HT1080 (cell line): ENCODE measurements around the genes FSTL5, TMA16 and PALLD.

GRCh38 chr4:160365238-160365446 is 1262.3 kb downstream of the RAPGEF2 start:
RAMPAGE:
- cytosol, long total RNA = no peak
- long total RNA = no peak
- nucleus, long total RNA = no peak

DNA sequence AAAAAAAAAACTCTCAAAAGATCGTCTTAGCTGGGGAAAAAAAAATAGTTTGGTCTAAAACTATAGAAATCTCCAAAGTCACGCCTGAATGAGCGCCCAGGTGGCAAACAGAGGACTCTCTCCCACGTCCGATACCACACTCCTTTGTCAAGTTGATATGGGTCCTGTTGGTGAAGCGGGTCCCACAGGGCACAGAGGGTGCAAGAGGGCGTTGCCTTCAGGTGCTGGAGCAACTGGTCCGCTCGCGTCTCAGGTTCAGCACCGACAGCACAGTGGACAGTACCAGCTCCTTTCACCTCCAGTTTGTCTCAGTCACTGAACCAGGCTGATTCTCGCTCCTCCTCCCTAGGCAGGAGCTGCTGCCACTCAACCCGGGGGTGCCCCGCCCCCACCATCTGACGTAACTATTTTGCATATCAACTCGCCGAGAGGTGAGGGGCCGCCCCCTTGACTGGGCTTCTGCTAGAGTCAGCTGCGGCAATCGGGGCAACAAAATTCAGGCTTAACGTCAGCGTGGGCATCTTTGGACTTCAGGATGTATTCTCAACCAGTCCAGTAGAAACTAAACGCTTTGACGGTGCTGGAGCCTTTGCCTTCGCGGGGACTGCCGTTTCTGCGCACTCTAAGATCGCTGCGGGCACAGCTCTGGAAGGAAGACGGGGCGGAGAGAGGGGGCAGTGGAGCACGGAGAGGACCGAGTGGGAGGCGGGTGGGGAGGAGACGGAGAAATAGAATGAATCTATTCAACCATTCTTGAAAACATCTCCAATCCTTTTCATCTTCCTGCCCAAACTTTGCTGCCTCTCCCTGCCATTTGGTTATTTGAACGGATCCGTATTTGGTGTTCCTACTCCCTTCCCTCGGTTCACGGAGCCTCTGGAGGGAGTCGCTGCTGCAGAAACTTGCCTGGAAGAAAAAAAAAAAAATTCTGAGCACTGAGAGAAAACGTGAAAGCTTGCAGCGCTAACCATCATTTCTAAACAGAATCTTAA is at the start of gene FSTL5:
Gene FSTL5 (minus strand): TSS at position 317 of the 992 bp plus-strand sequence.
RAMPAGE:
- cytosol, long total RNA = no peak
- long total RNA = no peak
- nucleus, long total RNA = no peak

DNA sequence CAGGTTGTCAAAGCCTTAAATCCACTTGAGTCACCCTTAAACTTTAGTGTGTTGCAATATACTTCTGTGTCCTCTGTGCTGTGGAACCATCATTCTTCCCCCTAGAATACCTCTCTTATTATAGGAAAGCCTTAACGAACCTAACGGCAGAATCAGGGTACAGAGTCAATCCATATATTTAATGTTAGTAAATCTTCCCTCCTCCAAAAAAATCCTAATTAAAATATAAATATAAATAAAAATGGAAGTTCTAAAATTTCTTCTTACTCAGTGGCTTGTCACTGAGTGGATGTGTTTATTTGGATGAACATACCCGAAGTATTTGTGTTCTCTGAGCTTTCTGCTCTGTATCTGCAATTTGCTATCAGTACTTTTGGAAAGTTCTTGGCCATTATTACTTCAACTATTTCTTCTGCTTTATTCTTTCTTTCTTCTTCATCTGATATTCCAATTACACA is 19.3 kb upstream of the NAF1 start:
RAMPAGE:
- cytosol, long total RNA = no peak
- long total RNA = no peak
- nucleus, long total RNA = no peak

GRCh38 chr4:163494343-163495510 is at the start of gene TMA16:
Gene TMA16 (plus strand): TSS chr4:163494690.
RAMPAGE:
- cytosol, long total RNA = start-site peak on the plus strand at chr4:163494664-163494745, 1,931 and 2,999 reads in 2 replicates
- long total RNA = start-site peak on the plus strand at chr4:163494665-163494717, 762 reads
- nucleus, long total RNA = start-site peak on the plus strand at chr4:163494664-163494745, 1,131 and 311 reads in 2 replicates

DNA sequence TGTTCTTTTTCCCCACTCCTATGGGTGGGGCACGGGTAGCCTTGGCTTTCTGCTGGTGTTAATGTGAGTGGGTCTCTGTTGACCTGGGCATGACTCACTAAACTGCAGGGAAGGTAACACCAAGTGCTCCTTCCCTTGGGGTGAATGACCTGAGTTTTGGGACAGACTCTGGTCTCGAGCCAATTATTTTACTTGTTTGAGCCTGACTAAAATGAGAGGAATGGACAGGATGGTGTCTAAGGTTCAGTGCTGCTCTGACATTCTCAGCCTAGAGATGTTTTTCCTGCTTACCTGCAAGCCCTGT is 14.6 kb downstream of the KLHL2 start:
RAMPAGE:
- cytosol, long total RNA = no peak
- long total RNA = no peak
- nucleus, long total RNA = no peak

DNA sequence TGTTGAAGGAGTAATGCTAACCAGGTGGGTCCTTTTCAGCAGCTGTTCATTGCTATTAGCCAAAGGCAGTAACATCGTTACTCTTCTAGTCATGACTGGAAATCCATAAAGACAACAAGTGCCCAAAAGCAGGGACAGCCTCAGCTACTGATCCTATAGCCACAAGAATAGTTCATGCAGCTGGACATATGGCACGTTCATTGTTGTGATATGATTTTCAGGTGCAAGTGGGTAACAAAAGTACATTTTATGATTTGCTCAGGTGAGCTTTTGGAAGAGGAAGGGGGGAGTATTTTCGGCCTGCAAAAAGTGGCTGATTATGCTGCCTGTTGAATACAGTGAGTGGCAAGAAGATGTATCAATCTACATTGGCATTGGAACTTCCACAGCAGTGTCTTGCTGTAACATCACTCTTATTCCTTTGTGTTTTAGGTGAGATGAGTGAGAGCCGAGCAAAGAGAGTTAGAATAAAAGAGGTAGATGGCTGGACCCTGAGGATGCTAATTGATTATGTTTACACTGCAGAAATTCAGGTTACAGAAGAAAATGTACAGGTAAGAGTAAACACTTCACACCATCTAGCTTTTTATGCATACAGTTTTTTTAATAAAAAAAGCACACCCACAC is 31.1 kb downstream of the KLHL2 start:
RAMPAGE:
- cytosol, long total RNA = no peak
- long total RNA = no peak
- nucleus, long total RNA = no peak

RAMPAGE:
- cytosol, long total RNA = no peak
- long total RNA = no peak
- nucleus, long total RNA = no peak
These were observed 32.5 kb downstream of the GK3 start for GRCh38 chr4:165246575-165247833.

DNA sequence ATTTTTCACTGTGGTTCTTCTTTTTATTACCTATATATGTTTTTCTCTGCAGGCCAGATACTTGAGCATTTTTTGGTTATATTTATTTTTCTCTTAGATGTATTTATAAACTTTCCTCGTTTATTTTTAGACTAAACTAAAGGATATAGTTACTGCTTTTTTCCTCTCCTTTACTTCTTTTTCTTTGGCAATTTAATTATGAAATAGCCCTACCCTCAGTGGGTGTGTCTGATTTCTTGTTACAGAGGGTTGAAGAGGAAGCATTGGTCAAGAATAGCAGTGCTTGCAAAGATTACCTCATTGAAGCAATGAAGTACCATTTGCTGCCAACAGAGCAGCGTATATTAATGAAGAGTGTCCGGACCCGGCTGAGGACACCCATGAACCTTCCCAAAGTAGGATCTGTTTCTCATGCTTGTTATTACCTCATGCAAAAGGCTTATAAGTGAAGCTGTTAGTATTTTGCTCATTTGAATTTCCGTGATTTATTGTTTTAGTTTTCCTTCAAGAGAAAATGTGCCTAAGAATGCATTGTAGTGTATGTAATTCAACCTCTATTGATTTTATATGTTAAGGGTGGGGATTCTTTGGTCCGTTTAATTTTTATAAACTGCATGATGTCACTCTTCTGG is 19.9 kb upstream of the GK3 start:
RAMPAGE:
- cytosol, long total RNA = no peak
- long total RNA = no peak
- nucleus, long total RNA = no peak

RAMPAGE:
- cytosol, long total RNA = no peak
- long total RNA = no peak
- nucleus, long total RNA = no peak
These were observed 995 bp downstream of the CPE start for GRCh38 chr4:165379628-165380377.

DNA sequence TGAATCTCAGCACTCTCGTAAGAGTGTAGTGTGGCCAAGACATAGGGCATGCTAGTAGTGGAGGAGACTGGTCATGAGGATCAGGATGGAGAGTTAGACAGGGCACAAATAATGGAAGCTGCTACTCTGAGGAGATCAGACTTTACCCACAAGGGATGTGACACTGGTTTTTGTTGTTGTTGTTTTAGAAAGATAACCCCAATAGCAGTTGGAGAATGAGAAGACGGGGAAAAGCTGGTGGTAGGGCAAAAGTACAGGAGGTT is 203.2 kb downstream of the CPE start:
RAMPAGE:
- cytosol, long total RNA = no peak
- long total RNA = no peak
- nucleus, long total RNA = no peak

DNA sequence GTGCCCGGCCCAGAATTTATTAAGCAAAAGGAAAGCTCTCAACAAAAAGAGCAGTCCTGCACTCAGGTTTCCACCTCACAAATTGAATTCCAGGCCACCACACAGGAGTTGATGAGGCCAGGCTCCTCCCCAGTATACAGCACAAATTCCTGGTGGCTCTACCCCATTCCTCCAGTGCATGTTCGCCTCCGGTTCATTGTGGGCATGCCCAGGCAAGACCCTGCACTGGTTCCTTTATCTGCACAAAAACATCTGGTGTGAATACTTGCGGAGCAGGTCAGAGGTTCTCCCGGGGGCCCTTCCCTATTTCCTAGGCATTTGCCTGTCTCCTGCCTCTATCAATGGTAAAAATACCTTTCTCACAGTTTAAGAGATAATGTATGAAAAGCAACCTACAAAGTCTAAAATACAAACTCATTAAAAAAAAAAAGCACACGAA is 195.2 kb upstream of the ANXA10 start:
RAMPAGE:
- cytosol, long total RNA = no peak
- long total RNA = no peak
- nucleus, long total RNA = no peak

DNA sequence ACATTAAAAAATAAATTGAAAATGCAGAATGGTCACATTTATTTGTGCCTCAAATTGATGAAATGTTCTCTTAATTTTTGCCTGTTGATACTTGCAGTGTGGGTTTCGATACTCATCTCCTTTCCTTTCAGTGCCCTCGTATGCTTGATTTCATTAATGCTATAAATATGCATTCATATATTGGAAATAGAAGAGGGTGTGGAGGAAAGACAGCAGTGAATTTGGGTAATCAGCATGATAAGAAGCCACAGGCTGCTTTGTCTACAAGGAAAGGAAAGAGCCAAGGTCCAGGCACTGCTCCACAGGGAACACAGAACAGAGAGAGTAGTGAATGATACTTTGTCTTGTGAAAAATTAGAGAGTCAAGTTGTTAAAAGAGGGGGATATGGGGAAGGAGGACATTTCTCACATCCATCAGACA is 999 bp upstream of the DDX60 start:
RAMPAGE:
- cytosol, long total RNA = no peak
- long total RNA = no peak
- nucleus, long total RNA = no peak

GRCh38 chr4:168496775-168497215 is at the start of gene PALLD:
Gene PALLD (plus strand): TSS chr4:168497052.
RAMPAGE:
- cytosol, long total RNA = no peak
- long total RNA = no peak
- nucleus, long total RNA = no peak

RAMPAGE:
- cytosol, long total RNA = no peak
- long total RNA = no peak
- nucleus, long total RNA = no peak
These were observed 214.9 kb downstream of the PALLD start for GRCh38 chr4:168711718-168712263.

DNA sequence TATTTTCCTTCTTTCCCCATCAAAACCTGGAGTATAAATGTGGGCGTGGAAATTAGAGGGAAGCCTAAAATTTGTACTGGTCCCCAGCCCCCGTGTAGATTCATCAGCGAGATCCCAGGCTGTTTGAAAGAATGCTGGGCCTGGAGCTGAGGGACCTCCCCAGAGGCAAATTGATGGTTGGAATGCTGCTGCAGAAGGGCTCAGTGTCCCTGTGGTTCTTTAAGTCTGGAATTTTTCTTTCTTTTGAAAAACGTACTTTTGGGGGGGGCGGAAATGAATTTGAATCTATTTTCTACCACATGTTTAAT is 197.3 kb downstream of the CBR4 start:
RAMPAGE:
- cytosol, long total RNA = no peak
- long total RNA = no peak
- nucleus, long total RNA = no peak

DNA sequence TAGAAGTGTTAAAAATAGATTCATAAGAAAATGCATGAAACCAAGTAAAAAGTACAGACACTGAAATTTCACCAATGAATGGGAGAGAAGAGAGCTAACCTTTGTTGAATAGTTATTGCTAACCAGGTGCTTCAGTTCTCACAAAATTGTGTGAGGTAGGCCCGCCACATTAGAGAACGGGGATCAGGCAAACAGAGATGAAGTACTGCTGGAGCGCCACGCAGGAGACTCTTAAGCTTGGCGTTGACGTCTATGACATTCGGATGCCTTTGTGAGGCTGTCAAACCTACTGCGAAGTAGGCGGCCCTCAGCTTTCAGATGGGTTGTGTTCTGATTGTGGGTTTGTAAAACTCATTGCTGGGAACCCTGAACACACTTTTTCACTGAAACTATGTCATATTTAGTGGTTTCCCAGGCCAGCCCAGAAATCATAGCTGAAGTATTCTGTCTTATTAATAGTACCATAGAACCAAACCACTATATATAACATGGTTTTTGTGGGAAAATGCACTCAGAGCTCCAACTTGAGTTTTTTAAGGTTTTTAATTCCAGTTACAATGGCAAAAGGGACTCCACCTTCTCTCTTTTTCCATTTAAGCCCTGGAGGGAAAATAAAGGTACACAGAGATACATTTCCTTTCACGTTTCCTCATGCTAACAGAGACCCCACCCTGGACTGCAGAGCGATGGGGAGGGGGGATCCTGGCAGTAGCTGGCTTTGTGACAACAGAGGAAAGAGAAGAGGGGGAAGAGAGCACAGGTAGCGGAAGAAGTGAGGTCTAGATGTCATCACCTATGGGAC is 173.4 kb downstream of the CBR4 start:
RAMPAGE:
- cytosol, long total RNA = no peak
- long total RNA = no peak
- nucleus, long total RNA = no peak

GRCh38 chr4:168898278-168898916 is 111.7 kb downstream of the CBR4 start:
RAMPAGE:
- cytosol, long total RNA = no peak
- long total RNA = no peak
- nucleus, long total RNA = no peak

DNA sequence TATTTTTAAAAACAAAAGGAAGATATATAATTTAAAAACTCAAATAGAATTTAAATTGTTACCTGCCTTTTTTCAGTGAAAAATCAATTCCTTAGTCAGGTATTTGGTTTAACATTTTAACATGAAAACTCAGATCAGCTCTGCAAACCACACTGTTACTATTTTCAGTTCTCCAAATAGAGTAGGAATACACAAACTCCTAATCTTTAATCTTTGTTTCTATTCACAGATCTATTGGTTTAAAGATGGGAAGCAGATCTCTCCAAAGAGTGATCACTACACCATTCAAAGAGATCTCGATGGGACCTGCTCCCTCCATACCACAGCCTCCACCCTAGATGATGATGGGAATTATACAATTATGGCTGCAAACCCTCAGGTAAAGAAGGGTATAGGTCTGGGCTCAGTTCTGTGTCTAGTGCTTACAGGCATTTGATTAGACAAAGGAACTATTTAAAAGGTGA is 106.5 kb downstream of the CBR4 start:
RAMPAGE:
- cytosol, long total RNA = no peak
- long total RNA = no peak
- nucleus, long total RNA = no peak

GRCh38 chr4:168924255-168924620 is 85.8 kb downstream of the CBR4 start:
RAMPAGE:
- cytosol, long total RNA = no peak
- long total RNA = no peak
- nucleus, long total RNA = no peak

GRCh38 chr4:169010541-169011121 is 576 bp upstream of the CBR4 start:
RAMPAGE:
- cytosol, long total RNA = no peak
- long total RNA = no peak
- nucleus, long total RNA = no peak